LUHMES (cell line): ENCODE data around the genes SYMPK and IGFL3.

DNA sequence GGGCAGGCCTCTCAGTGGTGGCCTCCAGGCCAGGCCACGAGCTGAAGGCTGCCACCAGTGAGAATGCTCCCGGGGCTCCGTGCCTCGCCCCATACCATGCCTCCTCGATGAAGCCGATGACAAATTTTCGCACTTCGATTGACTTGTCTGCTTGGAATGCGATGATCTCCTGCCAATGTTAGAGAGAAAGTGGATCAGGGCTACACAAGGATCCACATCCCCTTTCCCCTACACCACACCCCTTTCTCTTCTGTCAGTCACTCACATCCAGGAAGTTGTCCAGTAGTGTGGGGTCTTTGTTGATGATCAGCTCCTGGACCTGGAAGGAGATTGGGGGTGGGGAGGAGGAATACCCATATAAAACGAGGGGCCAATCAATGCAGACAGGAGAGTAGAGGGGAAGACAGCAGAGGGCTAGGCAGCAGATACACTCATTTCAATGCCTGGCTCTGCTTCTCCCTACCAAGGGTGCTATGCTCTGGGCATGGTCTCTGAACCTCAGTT lies 10.7 kb downstream of the SYMPK start:
- PRO-cap: no peak

DNA sequence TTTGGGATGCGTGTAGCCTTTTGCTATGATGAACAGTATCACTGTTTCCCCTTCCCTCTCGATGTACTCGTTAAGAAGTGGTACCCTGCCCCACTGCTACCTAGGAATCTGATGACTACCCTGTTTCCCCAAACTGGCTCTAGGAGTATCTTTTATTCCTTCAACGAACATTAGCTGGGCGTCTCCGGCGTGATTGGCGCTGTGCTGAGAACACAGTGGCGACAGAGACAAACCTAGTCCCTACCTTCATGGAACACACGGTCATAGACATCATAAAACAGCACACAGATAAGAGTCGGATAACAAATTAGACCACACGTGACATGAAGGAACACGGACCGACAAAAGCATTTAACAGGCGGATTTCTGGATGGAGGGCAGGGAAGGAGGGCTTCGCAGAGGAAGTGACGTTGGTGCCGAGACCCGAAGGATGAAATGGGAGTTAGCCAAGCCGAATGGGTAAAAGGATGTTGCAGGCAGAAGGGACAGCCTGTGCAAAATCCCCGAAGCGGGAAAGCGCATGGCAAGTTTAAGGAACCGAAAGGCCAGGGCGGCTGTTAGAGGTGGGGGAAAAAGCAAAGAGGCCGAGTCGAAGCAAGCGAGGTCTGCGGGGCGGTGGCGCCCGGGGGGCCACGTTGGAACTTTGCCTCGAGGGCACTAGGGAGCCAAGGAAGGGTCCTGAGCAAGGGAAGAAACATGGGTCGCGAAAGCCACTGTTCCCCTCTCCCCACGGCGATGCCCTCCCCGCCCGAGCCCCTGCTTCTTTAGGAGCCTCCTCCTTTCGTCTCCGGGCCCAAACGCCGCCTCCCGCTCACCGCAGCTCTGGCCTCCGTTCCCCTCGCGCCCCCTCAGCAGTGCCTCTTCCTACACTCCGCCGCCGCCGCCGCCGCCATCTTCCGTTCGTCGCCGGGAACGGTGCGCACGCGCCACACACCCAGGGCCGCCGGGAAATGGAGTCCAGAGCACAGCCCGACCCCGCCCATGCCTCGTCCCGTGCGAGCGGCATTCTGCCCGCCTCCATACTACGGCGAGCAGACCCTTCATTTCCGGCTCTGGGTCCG lies at the start of gene SYMPK:
Gene SYMPK (minus strand): TSS at position 905 of the 1,061 bp plus-strand sequence.
- PRO-cap: bidirectional peak, plus-strand start at position 440 of the sequence, minus-strand start at position 126 of the sequence; bidirectional peak, plus-strand start outside the sequence, minus-strand start at position 906 of the sequence

- PRO-cap: no peak
Observed at GRCh38 chr19:45876077-45877226, 9.5 kb downstream of the IRF2BP1 start.

- PRO-cap: no peak
Observed at GRCh38 chr19:45881743-45882487, 4.0 kb downstream of the IRF2BP1 start.

DNA sequence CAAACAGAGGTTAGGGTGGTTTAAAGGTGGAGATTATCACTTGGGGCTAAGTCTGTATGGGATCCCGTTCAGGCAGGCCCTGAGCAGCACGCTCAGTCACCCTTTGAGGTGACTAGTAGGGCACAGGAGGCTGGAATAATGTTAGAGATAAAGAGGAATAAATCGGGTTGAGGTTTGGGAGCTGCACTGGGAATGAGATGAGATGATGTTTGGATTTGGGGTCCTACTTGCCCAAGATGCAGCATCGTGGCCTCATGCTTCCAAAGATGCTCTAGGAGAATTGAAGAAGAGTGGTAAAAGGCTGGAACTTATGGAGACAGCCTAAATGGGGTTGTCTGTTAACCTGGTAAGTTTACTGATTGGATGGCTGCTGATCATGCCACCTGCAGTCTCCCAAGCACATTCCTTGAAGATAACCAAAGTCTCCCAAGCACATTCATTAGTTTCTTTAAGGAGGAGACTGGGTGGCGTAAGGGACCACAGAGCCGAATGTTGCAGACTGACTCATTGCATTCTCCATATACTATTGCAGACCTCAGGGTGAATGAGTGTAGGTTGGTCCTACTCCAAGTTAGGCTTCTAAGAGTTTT lies at the start of gene IGFL3:
Gene IGFL3 (minus strand): TSS at position 295 of the 590 bp plus-strand sequence.
- PRO-cap: no peak

DNA sequence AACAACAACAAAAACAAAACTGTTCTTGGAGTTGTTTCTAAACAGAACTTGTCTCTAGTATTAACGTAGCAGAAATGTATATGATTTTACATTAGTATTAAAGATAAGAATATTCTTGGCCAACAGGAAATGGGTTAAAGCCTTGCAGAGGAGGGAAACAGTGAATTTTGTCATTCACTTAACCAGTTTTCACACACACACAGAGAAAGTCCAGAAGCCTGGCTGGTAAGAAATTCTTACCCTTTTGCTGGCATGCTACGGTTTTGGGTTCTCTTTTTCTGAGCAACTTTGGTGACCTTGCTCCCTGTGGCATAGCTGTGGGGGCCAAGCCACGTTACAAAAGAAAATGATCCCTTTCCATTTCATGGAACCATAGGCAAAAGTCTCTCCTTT lies 7.5 kb upstream of the IGFL3 start:
- PRO-cap: no peak

GRCh38 chr19:46211519-46212025 lies 18.0 kb upstream of the IGFL1 start:
- PRO-cap: no peak

GRCh38 chr19:46351050-46351568 lies 4.2 kb downstream of the PPP5C start:
- PRO-cap: no peak

GRCh38 chr19:46373282-46374485 lies 26.8 kb downstream of the PPP5C start:
- PRO-cap: no peak

GRCh38 chr19:46404944-46405342 lies 8.4 kb downstream of the CCDC8 start:
- PRO-cap: no peak

DNA sequence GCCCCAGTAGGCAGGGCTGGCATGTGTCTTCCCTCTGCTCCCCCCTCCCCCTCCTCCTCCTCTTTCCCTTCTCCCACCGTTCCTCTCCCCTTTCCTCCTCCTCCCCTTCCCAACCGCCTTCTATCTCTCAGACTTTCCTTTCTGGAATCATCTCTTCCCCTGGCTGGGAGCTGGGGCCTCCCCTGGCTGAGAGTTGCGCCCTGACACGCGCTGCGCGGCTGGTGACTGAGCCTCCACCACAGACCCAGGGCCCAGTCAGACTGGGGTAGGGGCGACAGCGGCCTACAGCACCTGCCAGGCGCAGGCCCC lies 2.8 kb downstream of the PNMA8B start:
- PRO-cap: no peak

GRCh38 chr19:46493184-46494532 lies 2.0 kb downstream of the PNMA8B start:
- PRO-cap: no peak

DNA sequence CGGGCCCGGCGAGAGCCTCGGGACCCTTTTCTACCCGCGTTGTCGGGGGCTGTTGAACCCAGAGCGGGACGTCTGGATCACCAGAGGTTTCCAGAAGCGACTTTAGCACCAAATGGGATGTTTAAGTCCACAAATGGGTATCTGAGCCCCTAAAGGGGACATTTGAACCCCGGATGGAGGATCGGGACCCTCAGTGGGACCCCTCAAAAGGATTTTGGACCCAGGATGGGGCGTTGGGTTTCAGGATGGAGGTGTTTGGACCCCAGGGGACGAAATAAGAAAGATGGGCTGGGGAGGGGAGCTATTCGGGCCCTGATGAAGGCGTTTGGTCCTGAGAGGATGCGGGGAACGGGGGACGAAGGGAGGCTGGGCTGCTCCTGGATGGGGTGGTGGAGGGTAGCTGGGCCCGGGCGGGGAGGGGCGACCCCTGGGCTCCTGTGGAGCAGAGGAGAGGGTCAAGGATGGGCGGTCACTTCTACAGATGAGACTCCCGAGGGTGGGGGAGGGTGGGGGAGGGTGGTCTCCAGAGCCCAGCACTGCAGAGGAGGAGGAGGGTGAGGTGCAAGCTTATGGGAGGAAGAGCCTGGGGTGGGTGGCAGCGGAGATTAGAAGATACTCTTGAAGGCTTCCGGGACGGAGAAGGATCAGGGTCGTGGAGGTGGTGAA lies 540 bp downstream of the CALM3 start:
- PRO-cap: no peak

DNA sequence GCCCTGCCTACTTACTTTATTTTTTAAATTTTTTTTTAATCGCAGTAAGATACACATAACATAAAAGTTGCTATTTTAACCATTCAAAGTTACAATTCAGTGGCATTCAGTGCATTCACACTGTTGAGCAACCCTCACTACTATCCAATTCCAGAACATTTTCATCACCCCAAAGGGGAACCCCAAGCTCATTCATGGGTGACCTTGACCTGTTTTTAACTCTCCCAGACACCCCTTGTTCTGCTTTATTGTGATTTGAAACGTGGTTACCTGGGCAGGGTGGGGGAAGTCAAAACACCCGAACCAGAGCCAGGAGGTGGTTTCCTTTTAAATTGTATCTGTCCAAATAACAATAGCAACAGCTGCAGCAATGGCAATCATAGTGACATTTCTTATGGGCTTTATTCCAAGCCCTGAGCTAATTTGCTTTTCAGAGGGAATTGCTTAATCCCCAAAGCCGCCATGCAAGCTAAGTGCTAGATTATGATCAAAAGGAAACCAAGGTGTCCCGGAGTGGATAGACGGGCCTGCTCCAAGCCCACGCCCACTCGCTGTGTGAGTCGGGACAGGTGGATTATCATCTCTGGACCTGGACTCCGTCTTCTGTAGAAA lies 6.2 kb downstream of the PTGIR start:
- PRO-cap: no peak

GRCh38 chr19:46623351-46624221 lies 1.3 kb downstream of the PTGIR start:
- PRO-cap: no peak

GRCh38 chr19:46654590-46655241 lies 6.3 kb downstream of the DACT3 start:
- PRO-cap: no peak

- PRO-cap: no peak
Observed at GRCh38 chr19:46737448-46738096, 8.3 kb upstream of the FKRP start.

GRCh38 chr19:46759669-46760435 lies 13.6 kb upstream of the STRN4 start:
- PRO-cap: no peak

DNA sequence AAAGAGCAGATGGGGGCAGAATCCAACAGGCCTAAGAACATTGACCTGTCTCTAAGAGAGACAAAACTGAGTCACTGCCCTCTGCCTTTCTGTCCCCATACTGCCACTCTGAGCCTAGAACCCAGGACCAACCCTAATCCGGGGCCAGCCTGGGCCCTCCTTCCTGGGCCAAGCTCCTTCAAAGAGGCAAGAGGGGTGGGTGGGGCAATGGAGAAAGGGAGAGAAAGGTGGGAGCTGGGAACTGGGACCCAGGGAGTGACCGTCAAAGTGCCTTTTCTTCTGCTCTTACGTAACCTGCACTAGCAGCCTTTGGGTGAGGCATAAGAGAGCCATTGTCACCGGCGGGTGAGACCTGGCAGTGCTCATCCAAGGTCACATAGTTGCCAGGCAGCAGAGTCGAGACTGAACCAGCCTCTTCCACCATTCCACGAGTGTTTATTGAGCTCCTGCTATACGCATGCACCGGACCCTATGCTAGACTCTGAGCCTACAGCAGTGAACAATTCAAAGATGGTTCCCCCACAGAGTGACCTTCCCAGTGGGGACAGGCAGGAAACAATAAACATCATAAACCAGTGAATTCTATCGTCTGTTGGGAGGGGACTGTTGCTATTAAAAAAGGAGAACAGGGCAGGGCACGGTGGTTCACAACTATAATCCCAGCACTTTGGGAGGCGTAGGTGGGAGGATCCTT lies 18.5 kb upstream of the STRN4 start:
- PRO-cap: no peak

DNA sequence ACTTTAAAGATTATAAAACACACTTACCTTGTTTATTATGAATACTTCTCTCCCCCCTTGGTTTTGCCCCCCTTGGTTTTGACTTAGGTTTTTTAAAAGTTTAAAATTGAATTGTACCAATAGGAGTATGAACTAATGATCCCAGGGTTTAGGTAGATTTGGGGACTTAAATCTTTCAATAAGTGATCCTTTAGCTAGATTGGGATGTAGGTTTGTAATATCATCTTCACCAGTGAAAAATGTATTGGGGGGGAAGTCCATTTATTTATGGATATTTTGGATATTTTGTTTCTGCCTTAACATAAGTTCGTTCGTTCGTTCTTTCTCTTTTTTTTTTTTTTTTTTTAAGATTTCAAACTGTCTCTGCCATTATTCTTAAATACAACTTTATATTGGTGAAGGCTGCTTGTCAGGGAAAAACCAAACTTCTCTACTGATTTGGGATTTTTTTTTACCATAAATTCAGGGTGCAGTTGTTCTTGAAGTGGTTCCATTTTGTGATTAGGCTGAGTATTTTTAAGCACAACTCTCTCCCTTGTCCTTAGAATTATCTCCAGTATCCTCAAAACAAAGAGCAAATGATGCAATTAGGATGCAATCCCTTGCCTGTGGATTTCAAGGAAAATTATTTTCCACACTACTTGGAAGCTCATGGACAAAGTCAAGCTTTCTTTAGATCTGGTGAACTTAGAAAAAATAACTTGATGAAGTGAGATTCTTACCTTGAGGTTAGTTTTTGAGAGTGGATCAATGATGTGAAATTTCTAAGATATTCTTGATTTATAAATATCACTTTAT lies 33.0 kb downstream of the ARHGAP35 start:
- PRO-cap: no peak